Hair follicular keratinocyte (primary cell): ENCODE results near the gene COL4A2.

DNA sequence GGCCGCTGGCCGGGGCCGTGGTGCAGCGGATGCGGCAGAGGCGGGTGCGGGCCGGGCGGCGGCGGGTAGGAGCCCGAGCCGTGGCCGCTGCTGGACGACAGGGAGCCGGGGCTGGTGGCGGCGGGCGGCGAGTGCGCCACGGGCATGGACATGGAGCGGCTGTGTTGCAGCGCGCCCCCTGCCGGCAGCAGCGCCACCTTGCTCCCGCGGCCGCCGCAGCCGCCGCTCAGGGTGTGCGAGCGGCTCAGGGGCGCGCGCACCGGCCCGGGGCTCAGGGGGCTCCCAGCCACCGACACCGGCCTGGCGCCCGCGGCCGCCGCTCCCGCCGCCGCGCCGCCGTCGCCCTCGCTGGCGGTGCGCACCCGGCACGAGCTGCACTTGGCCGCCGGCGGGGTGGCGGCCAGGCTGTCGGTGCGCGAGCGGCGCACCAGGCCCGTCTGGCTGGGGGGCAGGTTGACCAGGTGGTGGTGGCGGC lies 1.7 kb downstream of the IRS2 start:
- RAMPAGE, long total RNA = no peak

DNA sequence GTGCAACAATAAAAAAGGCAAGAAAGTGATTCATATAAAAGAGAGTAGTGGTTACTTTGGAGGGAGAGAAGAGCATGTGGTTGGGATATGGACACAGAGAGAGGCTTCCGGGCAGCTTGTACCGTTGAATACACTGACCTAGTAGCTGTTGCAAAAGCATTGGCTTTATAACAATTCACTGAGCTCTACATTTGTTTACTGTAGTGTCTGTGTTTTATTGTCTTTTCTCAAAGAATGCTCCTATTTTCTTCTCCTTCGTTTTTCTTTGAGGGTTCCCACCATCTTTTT lies 29.7 kb upstream of the IRS2 start:
- RAMPAGE, long total RNA = no peak

GRCh38 chr13:110136447-110137586 lies 170.1 kb downstream of the COL4A1 start:
- RAMPAGE, long total RNA = no peak

GRCh38 chr13:110152183-110152693 lies 154.7 kb downstream of the COL4A1 start:
- RAMPAGE, long total RNA = no peak

- RAMPAGE, long total RNA = no peak
These were observed 105.7 kb downstream of the COL4A1 start for GRCh38 chr13:110201253-110201653.

- RAMPAGE, long total RNA = no peak
These were observed at the start of gene COL4A2 for GRCh38 chr13:110307220-110308061. COL4A2 (plus strand) TSS chr13:110307284.

- RAMPAGE, long total RNA = no peak
These were observed 7.8 kb downstream of the COL4A2 start for GRCh38 chr13:110314921-110315223.

DNA sequence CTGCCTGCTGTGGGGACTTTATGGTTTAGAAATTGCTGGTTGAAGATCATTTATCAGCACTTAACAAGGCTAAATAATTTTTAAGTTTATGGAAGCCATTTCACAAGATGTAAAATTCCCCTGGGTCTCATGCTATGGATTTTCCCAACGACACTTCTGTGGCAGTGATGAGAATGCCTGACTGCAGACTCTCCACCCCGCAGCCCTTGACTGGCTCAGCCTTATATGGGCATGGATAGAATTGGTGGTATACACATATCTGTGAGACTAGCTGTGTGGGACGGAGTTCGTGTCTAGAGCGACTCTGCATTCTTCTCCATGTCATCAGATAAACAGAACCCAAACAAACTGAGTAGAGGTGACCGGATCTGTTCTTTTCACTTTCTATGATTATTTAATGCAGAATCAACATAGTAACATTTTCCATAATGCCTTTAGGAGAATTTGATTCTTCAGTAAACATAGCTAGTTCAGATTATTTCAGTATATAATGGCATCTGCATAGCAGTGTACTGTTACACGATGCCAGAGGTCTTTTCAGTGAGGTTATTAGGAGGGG lies 52.9 kb downstream of the COL4A2 start:
- RAMPAGE, long total RNA = no peak

- RAMPAGE, long total RNA = no peak
These were observed 90.5 kb downstream of the COL4A2 start for GRCh38 chr13:110397482-110398133.

DNA sequence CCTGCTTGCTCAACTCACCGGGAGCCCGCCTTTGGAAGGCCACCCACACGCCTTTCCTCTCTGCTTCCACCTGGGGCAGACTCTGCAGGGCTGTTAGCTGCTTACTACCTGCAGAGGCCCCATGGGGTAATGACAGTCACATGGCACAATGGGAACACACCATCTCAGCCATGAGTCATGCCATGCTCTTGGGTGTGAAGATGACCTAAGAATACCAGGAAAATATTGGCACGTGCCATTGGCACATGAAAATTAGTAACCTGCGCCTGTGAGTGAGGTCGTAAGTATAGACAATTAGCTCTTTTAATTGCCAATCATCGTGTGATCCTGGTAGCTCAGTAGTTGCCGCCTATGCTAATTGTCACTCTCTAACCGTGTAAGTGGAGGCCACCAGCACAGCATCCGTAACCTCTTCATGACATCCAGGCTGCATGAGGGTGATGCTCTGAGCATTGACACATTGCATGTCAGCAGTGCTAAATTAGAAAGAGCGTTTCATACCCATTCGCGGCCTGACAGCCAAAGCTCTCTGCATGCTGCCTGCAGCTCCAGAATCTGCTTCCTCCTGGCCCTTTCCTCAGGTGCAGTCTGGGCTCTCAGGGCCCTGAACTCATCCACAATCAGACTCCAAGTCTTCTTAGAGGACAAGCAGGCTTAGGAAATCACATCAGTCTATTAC lies 108.8 kb downstream of the COL4A2 start:
- RAMPAGE, long total RNA = no peak

DNA sequence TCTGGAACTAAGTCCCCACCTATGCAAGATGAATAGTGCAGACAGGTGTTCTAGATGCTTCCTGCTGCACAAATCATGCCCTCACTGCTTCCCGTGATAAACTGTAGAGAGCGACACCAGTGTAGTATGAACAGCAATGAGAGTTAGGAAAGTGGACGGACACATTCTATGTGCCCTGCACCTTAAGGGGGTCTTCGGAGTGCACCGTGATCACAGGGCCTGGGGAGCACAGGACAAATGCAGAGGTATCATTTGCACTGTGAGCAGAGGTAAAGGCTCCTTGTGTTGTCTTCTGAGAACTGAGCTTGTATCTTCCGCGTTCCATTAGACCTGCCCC lies 93.6 kb downstream of the RAB20 start:
- RAMPAGE, long total RNA = no peak

DNA sequence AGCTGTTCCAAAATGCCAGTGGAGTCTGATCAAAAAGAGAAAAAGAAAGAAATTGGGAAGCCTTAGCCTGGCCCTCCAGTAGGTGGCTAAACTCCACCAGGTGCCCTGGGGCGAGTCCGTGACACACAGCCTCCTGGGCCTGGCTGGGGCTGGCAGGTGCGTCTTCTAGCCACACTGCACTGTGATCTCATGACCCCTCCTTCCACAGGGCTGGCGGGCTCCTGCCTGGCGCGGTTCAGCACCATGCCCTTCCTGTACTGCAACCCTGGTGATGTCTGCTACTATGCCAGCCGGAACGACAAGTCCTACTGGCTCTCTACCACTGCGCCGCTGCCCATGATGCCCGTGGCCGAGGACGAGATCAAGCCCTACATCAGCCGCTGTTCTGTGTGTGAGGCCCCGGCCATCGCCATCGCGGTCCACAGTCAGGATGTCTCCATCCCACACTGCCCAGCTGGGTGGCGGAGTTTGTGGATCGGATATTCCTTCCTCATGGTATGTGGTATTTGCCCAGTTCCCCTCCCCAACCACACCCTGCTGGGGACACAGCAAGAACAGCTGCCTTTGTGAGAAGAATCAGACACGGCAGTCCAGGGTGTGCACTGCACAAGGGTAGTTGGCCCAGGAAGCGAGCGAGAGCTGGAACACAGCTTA lies 53.7 kb downstream of the RAB20 start:
- RAMPAGE, long total RNA = no peak

DNA sequence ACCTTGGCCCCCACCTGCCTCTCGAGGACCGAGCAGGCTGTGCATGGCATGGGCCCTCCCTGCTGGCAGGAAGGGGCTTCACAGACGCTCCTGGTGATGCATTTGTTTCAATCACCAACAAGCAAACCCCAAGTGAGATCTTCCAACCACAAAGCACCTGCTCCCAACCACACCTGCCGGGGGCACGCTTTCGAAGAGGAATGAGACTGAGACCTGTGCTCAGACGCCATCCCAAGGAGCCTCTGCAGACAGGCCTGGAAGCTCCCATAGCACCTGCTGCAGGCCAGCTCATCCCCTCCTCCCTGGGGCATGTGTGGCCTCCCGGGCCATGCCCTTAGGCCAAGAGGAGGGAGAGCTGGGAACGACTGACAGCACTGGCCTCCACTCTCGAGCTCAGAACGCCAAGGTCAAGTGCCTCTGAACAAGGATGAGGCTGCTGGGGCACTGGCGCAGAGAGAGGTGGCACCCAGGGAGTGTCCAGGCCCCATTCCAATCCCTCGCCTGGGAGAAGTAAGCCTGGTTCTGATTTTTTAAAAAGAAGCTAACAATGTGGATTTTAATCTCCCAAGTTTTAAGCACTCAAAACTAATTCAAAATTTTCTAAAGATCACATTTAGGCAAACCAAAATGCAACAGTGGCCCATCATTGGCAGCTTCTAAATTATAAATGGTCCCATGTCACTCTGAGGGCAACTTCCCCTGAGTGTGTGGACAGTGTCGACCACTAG lies 35.5 kb downstream of the RAB20 start:
- RAMPAGE, long total RNA = no peak

GRCh38 chr13:110536037-110536843 lies 25.3 kb downstream of the RAB20 start:
- RAMPAGE, long total RNA = no peak

DNA sequence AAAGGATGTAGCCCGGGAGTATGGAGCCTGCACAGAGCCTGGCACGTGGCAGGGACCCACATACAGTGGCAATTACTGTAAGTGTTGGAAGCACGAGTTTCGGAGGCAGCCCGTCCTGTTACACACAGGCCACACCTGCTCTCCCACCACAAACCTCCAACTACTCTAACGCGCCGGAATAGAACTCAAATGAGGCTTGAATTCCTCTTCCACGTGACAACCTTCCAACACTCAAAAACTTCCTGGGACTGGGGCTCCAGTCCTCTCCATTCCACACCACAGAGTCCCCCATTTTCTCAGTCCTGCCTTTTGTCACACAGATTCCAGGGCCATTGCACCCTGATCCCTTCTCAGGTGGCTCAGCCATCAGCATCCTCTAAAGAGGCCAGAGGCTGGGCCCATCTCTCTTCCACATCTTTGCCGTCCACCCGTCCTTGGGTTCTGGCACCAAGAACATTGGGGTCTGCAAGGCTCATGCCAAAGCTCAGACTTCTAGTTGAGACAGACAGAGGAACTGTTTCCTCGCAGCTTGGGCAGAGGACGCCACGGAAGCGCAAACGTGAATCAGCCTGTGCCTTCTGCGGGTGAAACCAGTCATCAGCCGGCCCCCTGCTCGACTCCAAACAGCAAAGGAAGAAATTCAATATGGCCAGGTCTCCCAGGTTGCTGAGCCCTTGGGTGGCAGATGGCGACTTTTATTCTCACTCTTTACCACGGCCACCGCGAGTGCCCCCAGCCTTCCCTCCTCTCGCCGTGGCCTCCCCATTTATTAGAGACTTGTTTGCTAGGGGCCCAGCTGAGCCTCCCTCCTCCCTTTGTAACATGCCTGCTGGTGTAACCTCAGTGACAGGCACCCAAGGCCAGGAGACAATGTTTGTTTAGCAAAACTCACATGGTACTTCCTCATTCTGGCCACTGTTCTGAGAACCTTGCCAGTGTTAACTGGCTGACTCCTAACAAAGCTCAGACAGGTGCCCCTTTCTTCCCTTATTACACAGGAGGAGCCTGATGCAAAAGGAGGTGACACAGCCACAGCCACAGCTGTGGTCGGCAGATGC lies 6.1 kb downstream of the RAB20 start:
- RAMPAGE, long total RNA = no peak

GRCh38 chr13:110562853-110563241 lies 1.3 kb upstream of the RAB20 start:
- RAMPAGE, long total RNA = no peak

- RAMPAGE, long total RNA = no peak
These were observed 15.3 kb upstream of the RAB20 start for GRCh38 chr13:110576700-110577302.

DNA sequence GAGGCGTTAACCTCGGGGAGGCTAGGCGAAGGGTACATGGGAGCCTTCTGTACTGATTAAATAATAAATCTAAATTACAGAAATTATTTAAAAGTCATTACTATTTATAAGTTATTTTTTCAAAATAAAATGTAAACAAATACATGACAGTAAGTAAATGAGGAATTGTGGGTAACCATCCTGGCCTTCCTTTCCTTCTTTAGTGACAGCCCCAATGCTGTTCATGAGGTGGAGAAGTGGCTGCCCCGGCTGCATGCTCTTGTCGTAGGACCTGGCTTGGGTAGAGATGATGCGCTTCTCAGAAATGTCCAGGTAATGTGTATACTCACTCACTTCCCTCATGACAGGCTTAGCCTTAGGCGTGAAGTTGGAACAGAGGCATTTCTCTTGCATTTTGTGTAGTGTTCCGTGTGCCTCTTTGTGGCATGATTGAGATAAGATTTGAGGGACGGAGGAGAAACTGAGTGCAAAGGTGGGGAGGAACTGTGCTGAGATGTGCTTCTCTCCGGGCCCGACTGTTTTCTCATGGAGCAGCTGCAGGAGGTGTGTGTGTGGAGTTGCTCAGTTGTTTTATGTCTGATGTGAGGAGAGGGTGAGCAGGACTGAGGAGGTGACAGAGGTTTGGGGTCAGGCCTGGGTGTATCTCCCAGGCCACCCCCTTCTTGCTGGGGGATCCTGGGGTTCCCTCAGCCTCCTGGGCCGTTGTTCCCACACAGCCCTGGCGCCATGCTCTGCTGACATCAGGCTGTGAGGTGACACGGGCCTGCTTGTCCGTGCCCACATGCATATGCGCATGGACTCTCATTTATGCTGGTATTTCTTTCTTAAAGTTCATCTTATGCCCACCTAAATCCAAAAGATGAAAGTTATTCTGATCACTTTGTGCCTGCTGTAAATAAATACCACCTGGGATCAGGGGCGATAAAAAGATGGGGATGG lies 12.2 kb downstream of the NAXD start:
- RAMPAGE, long total RNA = no peak

DNA sequence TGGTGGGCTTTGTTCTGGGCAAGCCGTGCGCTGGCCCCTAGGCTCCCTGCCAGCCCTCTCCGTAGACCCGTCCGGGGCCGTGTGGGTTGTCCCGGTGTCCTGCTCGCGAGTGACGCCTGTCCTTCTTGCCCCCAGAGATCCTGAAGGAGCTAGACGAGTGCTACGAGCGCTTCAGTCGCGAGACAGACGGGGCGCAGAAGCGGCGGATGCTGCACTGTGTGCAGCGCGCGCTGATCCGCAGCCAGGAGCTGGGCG lies 5.5 kb downstream of the ING1 start:
- RAMPAGE, long total RNA = no peak

GRCh38 chr13:110719594-110720194 lies 6.2 kb downstream of the ING1 start:
- RAMPAGE, long total RNA = no peak